Smooth muscle cell (in vitro differentiated cells): ENCODE data around the genes ANKAR and PMS1.

GRCh38 chr2:186406663-186407064 is 79.4 kb upstream of the ZC3H15 start:
- RAMPAGE, long total RNA, result no peak

DNA sequence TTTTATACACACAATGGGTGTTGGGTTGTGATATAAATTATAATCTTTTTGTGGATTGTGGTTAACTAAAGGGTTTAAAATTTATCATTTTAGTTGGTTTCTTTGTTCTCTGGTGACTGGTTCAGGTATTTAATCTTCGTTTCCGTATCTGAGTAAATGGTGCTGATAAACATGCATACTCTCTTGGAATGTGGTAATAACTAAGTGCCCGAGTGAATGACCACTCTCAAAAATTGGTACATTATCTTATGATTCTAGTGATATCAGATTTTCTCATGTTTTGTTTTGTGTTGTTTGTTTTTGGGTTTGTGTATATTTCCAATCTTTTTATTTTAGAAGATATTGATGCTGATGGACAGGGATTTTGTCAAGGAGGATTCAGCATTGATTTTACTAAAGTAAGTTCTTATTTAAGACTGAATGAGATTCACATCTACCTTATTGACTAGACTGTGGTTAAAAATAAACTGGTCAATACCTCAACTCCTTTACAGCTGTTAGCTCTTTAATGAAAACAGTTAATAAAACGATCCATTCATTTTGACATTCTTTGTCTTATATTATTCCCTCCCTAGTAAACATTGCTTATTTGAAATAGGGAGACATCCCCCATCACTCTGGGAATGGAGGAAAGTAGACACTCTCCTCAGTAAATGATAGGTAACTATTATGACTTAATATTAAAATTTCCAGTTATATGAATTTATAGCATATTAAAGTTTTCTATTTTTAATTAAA is 40.8 kb downstream of the ITGAV start:
- RAMPAGE, long total RNA, result no peak

GRCh38 chr2:186655946-186656459 is 37.9 kb upstream of the FAM171B start:
- RAMPAGE, long total RNA, result no peak

DNA sequence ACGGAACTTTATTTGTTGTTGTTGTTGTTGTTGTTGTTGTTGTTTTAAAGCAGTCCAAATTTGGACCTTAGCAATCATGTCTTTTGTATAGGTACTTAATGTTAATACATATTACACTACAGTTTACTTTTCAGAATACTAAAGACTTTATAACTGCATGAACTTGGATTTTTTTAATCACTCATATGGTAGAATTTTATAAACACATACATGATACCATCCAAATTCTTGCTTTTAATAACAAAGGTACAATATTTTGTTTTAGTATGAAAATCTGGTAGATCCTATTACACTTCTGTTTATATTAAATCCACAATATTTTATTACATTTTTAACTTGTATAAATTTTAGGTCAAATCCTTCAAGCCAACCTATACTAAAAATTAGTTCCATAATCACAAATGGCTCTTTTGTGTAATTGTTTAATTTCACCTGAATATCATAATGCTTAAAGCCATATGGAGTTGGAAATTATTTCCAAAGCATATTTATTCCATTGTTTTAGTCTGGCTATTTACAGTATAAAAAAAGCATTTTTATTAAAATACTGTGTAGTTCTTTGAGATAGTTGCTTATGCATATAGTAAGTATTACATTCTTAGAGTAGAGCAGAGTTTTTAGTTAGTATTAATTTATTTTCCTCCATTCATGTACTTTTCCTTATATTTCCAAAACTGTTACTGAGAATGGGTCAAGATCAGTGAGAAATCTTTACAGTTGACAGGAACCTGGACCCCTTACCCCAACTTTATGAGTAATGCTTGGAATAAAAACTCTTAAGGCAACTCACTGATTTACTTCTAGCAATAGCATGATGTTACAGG is 16.0 kb upstream of the FAM171B start:
- RAMPAGE, long total RNA, result no peak

- RAMPAGE, long total RNA, result no peak
Observed at GRCh38 chr2:186695168-186695985, 1.5 kb downstream of the FAM171B start.

- RAMPAGE, long total RNA, result no peak
Observed at GRCh38 chr2:188298701-188299669, 7.3 kb downstream of the GULP1 start.

DNA sequence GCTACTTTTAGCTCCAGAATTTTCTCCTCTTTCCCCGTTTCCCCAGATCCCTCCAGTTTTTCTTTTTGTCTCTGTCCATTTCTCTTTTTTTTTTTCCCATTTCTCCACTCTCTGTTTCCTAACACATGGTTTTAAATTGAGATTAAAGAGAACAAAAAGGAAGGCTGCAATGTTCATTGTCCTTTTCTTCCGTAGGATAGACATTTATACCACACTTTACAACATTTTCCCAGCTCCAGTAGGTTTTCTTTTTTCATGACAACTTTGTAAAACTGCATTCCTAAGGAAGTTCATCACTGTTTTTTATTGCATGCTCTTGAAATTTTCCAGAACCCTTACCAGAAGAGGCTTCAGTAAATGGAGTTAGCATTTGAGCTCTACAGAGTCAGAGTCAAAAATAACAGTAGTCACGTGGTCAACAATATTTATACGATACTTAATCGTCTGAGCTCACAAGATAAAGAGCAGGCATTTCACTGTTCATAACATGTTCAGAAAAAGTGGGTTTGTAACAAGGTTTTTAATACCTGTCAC is 187.3 kb upstream of the COL3A1 start:
- RAMPAGE, long total RNA, result start-site peak on the minus strand centred at position 232 of the sequence, 100 bp wide, 8 and 6 reads in 2 replicates

DNA sequence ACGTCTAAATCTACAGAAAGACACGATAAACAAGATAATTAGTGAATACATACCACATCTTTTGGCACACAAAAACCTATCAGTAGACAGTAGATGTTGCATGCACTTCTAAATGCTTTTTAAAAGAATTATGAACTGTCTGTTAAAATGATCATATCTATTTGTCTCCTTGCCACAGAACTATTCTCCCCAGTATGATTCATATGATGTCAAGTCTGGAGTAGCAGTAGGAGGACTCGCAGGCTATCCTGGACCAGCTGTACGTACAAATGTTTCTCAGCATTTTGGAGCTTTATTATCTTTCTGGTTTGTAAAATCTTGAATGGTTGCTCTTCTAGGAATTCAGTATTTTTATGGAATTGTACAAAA is 12.7 kb downstream of the COL3A1 start:
- RAMPAGE, long total RNA, result no peak

- RAMPAGE, long total RNA, result start-site peak on the minus strand at chr2:189210295-189210307, 18 and 12 reads in 2 replicates
Observed at GRCh38 chr2:189210004-189210567, 30.5 kb upstream of the COL5A2 start.

DNA sequence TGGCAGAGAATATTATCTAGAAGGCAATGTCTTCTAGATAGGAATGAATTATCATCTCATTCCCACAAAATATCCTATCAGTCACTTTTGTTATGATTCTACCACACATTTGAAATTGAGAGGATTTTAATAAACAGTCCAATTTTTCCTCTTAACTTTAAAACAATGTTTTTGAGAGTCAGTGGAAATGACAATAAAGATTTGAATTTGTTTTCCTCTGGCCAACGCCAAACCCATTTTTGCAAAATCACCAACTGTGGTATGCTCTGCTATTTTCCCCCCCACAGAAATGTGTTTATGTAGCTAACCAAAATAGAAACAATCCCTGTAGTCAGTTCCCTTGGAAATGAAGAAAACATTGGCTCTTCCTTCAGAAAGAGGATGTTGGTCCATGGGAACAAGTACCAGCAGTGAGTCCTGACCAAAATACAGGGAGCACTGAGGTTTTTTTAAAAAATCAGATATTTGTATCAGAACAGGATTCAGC is 65.4 kb downstream of the SLC40A1 start:
- RAMPAGE, long total RNA, result no peak

GRCh38 chr2:189541904-189543083 is 38.3 kb downstream of the SLC40A1 start:
- RAMPAGE, long total RNA, result no peak

GRCh38 chr2:189581853-189582505 is 1.4 kb upstream of the SLC40A1 start:
- RAMPAGE, long total RNA, result no peak

- RAMPAGE, long total RNA, result start-site peak on the plus strand at chr2:189674660-189674791, 20 and 19 reads in 2 replicates
Observed at GRCh38 chr2:189673916-189675337, at the start of gene ANKAR. TSS of gene ANKAR (plus strand) at chr2:189674670.

GRCh38 chr2:189784214-189785139 is at the start of gene PMS1:
TSS of gene PMS1 (plus strand) at chr2:189784450.
- RAMPAGE, long total RNA, result start-site peak on the minus strand at chr2:189784294-189784331, 191 and 105 reads in 2 replicates

DNA sequence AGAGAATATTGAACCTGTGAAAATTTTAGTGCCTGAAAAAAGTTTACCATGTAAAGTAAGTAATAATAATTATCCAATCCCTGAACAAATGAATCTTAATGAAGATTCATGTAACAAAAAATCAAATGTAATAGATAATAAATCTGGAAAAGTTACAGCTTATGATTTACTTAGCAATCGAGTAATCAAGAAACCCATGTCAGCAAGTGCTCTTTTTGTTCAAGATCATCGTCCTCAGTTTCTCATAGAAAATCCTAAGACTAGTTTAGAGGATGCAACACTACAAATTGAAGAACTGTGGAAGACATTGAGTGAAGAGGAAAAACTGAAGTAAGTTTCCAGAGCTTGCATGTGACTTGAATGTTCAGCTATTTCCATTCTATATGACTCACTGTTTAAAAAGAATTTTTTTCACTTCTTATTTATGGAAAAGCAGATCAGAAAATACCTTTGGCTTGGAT is 70.6 kb downstream of the PMS1 start:
- RAMPAGE, long total RNA, result no peak

DNA sequence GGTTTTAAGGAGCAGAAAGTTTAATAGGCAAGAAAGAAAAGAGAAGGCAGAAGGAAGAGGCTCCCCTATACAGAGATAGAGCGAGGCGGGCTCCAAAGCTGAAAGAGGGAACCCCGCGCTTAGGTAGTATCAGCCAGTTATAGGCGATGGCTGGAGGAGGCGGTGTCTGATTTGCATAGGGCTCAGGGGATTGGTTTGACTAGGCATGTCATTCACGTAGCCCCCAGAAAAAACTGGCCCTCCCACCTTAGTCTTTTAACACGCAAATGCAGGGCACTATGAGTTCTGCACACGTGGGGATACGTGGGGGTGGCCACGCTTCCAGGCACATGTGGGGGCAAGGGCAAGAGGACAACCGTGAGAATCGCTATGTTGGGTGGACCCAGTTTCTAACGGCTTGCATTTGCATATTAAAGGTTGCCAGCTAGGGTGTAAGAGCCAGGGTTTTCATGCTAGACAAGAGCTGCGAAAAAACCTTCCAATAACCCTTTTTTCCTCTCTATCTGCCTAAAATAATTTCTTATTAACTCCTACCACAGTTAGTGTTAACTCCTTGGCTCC is 56.7 kb upstream of the MSTN start:
- RAMPAGE, long total RNA, result no peak

- RAMPAGE, long total RNA, result no peak
Observed at GRCh38 chr2:190159407-190159915, 21.2 kb upstream of the C2orf88 start.

- RAMPAGE, long total RNA, result no peak
Observed at GRCh38 chr2:190183231-190183968, 2.7 kb downstream of the C2orf88 start.

DNA sequence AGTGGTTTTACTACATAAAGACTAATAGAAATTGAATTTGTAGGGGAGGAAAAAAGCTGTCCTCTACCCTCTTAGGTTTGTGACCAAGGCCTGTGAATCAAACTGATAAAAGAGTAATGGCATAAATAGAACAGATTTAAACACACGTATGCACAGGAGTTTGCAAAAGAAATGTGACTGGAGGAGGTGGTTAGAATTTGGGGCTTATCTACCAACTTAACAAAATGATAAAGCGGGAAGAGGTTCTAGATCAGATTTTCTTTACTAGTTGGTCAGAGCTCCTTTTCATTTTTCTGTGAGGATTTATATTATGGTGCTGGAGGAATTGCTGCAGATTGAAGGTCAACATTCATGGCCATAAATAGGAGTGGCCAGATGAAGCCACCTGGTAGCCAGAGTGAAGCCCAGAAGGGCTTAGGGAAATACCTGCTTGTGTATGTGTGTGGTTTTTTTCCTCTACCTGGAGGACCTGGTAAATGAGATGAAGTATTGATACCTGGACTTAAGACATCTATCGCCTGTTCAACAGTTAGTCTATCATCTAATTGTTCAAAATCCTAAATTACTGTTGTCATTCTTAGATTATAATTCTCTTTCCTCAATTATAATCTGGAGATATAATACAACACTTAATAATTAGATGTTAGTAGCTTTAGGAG is 4.7 kb downstream of the C2orf88 start:
- RAMPAGE, long total RNA, result no peak

- RAMPAGE, long total RNA, result no peak
Observed at GRCh38 chr2:190468657-190469173, 60.6 kb downstream of the MFSD6 start.